ENCODE results near the genes SLC25A26 and EOGT.

DNA sequence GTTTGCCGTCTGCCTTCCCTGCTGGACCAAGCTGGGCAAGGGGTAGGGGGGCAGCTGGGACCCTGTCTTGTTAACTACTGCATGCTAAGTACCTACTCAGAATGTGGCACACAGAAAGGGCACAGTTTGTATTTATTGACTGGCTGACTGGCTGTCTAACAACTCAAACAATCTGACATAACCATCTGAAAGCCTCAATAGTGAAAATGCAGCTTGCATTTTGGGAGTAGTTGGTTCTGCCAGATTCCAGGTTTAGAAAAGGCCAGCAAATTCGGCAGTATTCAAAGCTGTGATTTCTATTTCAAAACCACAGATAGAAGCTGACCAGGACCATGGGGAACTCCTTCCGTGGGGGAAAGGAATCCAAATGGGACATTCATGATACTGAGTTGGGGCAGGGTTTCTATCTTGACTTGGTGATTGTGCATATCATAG lies 16.7 kb upstream of the MAGI1 start:
- PRO-cap, result no peak

- PRO-cap, result no peak
Measured at GRCh38 chr3:66153854-66154890, 66.6 kb upstream of the SLC25A26 start.

DNA sequence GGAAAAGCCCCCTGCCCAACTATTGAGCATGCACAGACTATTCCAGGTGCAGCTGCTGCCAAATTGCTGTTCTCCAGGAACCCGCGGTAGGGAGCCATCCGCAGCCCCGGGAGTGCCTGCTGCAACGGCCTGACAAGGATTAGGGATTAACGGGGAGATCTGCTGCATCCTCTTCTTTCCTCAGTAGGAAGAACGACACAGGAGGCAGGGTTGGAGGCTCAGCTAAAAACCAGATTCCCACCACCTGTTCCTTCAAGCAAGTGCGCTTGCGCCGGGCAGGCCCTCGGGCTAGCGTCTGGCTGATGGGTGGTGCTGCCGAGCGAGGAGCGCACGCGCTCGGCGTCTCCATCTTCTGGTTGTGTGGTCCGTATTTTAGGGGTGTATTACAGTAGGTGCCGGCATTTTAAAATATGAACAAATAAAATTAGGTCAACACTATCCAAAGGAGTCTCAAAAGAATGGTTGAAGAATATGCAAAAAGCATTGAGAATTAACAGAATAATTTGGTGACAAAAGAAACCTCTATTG lies 25.4 kb upstream of the SLC25A26 start:
- PRO-cap, result no peak

DNA sequence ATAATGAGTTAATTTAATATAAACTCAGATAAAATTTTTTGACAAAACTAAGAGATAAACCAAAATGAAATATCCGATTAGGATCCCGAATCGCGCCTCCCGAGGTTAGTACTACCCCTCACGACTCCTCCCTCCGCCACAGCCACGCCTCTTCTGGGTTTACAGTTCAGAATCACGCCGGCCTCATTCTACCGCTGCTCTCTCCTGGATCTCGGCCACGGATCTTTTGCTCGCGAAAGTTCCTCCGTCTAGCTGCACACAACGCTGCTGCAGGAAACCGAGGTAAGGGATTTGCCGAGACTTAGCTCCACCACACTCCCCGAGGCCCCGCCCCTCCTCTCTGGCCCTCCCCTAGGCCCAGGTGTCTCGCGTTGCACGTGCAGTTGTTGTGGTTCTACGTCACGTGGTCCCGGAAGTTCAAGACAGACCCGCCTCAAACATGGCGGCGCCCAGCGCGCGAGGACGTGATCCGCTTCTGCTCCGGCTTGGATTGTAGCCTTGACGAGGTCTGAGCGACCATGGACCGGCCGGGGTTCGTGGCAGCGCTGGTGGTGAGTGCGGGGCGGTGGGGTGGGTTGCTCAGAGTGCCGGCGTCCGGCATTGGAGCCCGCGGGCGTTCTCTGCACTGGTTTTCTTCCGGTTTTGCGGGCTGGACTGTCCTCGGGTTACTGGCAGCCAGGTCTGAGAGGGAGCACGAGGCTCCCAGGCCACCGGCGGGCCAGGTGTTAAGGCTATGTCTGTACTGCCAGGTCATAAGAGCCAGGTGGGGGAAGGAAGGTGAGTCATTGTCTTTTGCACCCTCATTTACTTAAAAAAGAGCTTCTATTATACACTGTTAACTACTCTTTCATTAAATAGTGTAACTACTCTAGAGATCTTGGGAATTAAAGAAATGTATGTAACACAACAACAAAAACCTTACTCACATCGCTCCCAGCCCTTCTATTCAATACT lies at the start of gene SLC25A26:
Gene SLC25A26, plus strand, starts transcription at position 425 of the 954 bp plus-strand sequence.
- PRO-cap, result bidirectional peak, plus-strand start at position 436 of the sequence, minus-strand start at position 260 of the sequence

DNA sequence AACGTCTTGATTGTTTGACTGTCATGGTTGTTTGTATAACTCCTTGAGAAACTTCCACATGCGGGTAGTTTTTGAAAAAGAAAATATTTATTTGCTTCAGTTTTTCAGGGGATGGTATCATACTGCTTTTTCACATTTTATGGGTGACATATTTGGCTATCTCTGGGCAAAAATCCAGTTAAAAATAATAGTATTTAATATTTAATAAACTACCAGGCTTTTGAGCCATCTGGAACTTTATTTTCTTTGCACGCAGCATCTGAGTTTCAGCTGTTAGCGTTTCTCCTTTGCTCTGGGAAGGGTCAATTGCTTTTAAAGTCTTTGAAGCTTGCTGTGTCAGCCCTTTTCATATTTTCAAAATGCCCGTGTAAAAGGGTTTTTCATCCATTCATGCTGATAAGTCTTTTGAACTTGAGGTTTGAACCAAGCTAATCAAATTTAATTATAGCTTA lies 79.0 kb downstream of the SLC25A26 start:
- PRO-cap, result no peak

DNA sequence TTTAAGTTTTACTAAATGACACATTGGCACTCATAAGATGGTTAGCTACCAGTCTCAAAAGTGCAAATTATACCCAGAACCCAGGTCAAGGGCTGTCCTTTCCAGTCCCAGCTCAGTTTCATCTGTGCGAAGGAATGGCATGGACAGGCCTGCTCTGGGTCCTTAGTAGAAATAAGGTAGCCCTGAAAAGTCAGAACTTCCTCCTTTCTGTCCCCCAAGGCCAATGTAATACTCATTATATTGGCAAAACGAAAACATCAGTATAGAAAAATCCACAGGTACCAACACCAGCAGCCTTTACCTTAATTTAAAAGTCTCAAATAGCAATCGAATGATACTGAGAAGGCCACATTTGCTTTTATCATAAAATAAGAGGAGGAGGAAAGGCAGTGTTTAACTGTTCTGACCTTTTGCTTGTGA lies 121.7 kb downstream of the LRIG1 start:
- PRO-cap, result no peak

GRCh38 chr3:66411372-66411810 lies 89.4 kb downstream of the LRIG1 start:
- PRO-cap, result no peak

- PRO-cap, result no peak
Measured at GRCh38 chr3:66448833-66449088, 52.1 kb downstream of the LRIG1 start.

GRCh38 chr3:66492292-66492927 lies 8.4 kb downstream of the LRIG1 start:
- PRO-cap, result unidirectional peak, plus-strand start at chr3:66492868

DNA sequence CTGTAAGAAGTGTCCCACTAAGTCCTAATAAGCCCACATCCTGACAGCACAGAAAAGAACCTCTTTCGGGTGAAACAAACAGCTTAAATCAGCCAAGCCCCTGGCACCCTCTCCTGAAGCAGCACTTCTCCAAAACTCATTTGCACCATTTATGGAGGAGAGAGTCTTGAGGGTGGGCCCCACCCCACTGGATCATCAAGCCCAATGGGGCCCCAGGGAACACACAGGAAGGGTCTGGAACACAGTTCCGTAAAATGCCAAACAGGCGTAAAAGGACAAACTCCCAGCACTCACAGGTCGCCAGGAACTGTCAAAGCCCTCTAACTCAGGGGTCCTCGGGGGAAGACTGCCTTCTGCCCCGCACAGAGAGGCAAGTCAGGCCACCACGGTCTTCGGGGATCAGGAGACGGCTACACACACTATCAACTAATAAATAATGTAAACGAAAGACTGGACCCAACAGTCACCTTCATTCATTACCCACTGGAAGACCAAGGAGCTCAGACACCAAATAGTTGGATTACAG lies 1.5 kb downstream of the LRIG1 start:
- PRO-cap, result bidirectional peak, plus-strand start at position 260 of the sequence, minus-strand start at position 142 of the sequence

DNA sequence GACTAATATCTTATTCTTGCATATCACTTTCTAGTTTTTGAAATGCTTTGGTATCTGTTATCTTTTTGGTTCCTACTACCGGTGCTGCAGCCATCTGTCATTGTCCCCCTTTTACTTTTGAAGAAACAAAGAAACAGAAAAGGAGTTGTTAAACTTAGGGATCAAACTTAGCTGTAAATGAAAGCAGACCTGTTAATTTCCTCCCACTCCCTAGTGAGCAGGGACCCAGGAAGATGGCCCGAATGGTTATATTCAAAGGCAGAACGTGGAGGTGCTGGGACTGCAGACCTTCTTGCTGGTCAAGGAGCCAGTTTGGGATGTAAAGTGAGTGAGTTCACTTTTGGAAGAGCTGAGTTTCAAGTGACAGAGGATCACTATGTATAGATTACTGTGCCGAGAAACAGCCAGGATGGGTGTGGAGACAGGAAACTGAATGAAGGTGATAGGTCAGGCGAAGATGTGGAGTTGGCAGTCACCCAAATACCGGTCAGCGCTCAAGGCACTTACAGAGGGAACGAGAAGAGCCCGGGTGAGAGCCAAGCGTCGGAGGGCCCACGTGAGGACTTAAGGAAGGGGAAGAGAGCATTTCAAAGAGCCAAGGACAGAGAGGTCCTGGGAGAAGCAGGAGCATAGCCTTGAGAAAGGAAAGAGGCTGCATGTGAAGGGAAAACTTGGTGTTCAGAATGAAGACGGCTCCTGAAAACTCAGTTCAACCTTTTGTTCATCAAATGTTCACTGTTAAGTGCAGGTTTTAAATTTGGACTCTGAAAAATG lies 20.2 kb downstream of the KBTBD8 start:
- PRO-cap, result no peak

DNA sequence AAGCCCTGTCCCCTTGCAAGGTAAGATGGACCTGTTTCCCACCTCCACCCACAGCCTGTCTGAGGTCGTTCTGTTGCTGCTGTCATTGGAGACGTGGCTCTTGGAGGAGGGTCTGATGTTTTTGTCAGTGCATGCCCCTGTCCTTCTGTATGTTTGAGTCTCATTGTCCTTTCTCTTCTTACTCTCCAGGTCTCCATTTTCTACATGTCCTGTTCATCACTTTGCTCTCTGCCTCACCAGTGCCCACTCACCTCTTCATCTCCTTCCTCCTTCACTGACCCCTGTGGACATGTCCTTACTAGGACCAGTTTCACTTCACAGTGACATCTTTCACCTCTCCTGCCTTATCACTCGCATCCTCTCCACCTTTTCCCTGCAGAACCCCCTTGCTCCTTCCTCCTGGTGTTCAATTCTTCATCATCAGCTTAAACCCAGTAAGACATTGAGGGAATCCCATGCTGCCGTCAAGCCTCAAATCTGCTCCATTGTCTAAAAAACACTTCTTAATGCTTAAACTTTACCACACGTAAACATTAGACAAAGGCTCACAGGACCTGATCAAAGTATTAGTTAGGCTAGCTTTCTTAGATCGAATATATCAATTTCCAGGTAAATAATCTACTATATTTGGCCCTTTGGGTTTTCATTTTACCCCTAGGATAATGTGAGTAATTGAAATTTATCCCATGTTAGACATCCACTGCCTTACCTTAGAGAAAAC lies 262.4 kb downstream of the SUCLG2 start:
- PRO-cap, result no peak

DNA sequence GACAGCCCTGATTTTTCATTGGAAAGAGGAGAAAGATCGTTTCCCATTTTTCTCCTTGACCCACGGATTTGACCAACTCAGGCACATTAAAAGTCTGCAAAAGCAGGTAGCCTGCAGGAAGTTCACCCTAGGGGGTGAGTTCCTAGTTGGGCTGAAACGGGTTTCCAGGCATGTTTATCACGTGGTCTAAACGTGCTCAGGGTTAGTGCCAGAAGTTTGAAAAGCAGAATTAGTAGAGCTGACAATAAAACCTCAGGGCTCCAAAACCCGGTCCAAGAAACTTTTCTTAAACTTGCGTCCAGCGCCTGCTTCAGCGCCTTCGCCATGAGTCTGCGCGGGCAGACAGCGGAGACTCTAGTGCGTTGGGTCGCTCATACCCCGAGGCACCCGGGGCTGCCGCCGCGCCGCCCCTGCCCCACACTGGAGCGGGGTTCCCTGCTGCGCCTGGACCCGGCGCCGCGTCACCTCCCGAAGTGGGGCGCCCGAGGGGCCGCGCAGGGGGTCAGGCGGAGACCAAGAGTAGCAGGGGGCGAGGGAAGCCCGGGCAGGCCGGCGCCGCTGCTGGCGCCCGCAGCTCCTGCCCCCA lies 409 bp downstream of the SUCLG2 start:
- PRO-cap, result no peak

DNA sequence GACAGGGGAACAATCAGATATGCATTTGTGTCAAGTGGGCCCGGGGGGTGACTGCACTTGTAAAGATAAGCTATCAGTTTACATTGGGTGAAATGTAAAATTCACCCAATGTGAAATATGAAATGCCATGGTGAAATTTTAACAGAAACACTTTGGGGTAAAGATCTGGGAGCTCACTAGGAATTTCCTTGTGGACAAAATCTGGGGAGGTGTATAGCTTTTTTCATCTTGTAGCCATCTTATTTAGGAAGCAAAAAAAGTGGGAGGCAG lies 59.9 kb upstream of the SUCLG2 start:
- PRO-cap, result no peak

GRCh38 chr3:69011852-69012452 lies 1.5 kb downstream of the EOGT start:
- PRO-cap, result no peak

GRCh38 chr3:69013560-69014363 lies at the start of gene EOGT:
EOGT (minus strand) TSS chr3:69013684.
- PRO-cap, result bidirectional peak, plus-strand start at chr3:69013720, minus-strand start at chr3:69013650; unidirectional peak, minus-strand start at chr3:69013866; unidirectional peak, minus-strand start at chr3:69013914

- PRO-cap, result no peak
Measured at GRCh38 chr3:69058504-69058937, 6.4 kb upstream of the TMF1 start.

DNA sequence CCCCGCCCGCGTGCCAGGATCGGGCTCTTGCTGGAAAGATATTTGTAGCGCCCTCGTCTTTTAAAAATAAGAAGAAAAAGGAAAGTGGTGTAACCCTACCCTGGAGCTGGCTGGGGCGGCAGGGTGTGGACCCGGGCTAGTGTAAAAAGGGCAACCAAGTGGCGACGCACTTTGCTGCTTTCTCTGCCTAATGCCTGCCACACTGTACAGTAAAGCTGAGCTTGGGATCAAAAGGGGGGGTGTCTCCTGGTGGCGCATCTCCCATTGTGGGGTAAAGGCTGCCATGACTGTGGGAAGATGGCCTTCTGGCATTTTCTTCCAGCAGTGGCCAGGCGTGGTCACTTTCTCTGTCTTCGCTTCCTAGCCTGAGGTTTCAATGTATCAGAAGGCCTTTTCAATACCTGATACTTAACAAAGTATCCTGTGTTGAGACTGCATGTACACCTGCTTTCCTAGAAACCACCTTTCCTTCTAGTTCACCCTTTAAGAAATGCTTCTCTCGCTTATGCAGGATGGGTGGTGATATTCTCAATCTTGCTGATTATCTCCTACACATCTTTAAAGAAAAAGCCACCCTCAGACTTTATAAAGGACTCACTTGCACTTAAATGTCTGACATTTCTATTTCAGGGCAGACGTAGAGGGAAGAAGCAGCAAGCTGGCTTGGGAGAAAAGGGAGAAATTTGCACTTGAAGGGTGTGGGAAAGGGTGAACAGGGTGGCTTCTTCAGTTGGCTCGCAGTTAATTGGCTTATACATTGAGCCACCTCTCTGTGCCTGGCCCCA lies 969 bp downstream of the ARL6IP5 start:
- PRO-cap, result bidirectional peak, plus-strand start outside the sequence, minus-strand start at position 747 of the sequence

- PRO-cap, result no peak
Measured at GRCh38 chr3:69091471-69092667, 7.1 kb downstream of the ARL6IP5 start.

DNA sequence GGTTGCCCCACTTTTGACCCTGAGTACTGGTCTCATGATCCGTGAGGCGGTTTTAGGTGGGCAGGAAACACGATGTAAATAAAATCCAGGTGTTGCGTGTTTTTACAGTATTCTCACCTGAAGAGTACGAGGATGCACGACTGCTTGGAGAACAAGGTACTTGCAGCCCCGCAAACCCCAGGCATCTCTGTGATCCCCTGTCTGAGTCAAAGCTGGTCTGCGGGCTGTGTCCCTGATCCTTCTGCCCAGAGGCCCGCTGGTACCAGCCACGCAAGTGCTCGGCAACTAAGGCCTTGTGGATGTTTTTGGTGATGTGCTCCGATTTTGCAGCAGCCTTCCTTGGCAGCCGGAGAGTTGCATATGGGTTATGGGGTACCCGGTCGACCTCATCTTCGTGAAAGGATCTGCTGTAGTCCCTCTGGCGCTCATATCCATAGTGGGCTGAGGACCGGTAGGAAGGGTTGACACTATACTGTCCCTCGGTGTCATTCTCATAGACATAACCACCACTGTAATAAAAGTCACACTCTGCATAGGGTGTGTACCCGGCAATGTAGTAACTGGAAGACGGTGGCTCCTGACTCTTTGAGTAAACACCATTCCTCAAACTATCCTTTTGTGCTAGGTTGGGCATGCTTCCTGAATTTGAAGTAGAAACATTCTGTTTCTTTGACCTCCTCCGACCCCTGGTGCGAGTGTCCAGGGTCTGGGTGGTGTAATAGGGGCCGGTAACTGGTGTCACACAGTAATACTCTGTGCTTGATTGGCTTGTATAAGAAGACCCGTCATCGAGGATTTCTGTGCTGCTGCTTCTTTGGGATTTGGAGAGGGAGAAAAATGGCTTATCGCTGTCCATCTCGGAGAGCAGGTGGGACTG lies 58.6 kb upstream of the LMOD3 start:
- PRO-cap, result no peak